ENCODE measurements around the genes TMEM268, TNFSF8 and TNC.

- PRO-cap: no peak
Observed at GRCh38 chr9:114176368-114177103, 21.2 kb downstream of the COL27A1 start.

DNA sequence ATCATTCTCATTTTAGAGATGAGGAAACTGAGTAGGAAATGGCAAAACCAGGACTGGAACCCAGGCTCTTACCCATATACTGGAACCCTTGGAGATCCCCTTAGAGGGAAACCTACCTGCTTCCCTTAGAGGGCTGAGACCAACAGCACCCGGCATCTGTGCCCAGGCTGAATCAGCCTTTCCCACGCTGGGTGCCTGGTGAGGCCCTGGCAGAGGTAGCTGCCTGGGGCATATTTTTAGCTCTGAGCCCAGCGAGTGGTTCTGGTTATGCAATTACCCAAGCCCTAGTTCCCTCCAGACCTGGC lies 23.6 kb downstream of the COL27A1 start:
- PRO-cap: no peak

GRCh38 chr9:114209285-114209814 lies 54.0 kb downstream of the COL27A1 start:
- PRO-cap: no peak

DNA sequence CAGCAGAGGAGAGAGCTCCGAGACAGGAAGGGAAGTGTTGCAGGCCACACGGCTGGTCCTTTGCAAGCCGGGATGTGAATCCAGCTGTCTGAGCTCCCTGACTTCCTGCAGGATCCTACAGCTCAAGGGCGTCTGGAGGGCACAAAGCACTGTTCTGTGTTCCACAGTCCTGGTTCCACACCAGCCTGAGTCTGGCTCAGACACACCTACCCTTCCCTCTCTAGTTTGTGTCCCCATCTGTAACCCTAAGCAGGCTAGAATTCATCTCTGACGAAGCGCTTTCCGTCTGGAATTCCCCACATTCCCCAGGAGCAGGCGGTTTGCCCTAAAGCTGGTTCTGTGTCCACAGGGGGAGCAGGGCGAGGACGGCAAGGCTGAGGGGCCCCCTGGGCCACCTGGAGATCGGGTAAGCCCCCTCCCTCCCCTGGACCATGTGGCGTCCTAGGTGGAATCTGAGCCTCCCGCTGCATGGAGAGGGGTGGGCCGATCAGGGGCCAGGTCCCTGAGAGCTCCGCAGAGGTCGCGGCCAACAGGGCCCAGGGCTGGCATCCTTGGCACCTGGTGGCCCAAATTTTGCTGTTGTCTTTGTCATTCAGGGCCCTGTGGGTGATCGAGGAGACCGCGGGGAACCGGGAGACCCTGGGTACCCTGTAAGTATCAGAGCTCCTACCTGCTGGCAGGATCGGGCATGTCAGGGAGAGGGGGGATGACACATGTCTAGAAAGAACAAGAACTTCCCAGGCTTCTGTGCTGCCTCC lies 34.6 kb upstream of the ORM1 start:
- PRO-cap: no peak

DNA sequence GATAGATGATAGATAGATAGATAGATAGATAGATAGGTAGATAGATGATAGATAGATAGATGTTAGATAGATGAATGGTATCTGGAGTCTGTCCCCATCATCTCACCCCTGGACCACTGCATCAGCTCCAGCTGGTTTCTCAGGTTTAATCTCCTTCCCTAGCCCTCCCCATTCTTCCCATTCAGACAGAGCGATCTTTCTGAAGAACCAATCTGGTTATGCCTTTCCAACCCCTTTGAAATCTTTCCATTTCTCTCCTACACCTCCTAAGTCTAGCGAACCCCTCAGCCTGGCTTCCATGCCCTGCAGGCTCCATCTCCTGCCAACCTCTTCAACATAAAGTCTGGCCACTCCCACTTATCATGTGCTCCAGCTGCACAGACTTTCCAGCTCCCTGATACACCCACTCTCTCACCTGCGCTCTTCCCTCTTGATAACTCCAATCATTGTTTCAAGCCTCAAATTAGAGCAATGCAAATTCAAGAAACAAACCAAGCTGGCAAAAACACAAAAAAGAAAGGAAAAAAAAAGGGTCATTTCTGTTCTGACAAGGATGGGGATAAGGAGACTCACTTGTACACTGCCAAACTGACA lies 3.8 kb upstream of the ORM1 start:
- PRO-cap: no peak

DNA sequence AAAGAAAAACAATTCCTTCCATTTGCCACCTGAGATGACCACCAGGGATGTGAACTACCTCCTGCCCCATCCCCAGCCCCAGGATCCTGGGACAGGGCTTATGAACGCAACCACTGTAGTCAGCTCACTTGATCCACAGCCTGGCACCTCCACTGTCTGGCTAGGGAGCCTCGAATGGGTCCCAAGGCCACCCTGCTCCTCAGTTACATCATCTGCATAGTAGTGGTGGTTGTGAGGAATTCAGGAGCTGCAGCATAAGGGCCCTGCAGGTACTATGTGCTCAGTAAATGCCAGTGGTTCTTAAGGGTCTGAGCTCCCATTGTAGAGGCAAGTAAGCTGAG lies 2.8 kb downstream of the ORM2 start:
- PRO-cap: no peak

GRCh38 chr9:114361588-114362084 lies 26.1 kb downstream of the AKNA start:
- PRO-cap: no peak

GRCh38 chr9:114386228-114386996 lies 1.4 kb downstream of the AKNA start:
- PRO-cap: no peak

DNA sequence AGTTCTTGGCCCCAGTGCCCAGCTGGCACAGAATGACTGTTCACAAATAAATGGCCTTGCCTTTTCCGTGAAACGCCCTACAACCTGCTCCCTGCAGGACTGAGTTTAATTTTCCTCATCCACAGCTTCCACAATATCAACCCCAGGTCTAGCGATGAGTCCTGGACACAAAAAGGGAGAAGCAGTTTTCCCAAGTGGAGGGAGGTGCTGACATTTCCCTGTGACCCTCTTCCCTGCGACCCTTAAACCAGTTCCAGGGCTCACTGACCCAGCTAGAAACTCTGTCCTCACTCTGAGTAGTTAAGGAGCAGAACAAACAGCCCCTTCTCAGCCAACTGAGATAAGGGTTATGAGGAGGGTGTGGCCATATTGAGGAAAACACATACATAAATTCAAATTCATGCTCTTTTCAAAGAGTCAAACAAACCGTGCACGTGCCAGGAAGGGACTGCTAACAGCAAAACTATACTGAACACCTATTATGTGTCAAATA lies 4.8 kb upstream of the AKNA start:
- PRO-cap: no peak

GRCh38 chr9:114611056-114612035 lies at the start of gene TMEM268:
Gene TMEM268 (plus strand): TSS chr9:114611291.
- PRO-cap: bidirectional peak, plus-strand start at chr9:114611355, minus-strand start at chr9:114611363; bidirectional peak, plus-strand start at chr9:114611904, minus-strand start at chr9:114611863

DNA sequence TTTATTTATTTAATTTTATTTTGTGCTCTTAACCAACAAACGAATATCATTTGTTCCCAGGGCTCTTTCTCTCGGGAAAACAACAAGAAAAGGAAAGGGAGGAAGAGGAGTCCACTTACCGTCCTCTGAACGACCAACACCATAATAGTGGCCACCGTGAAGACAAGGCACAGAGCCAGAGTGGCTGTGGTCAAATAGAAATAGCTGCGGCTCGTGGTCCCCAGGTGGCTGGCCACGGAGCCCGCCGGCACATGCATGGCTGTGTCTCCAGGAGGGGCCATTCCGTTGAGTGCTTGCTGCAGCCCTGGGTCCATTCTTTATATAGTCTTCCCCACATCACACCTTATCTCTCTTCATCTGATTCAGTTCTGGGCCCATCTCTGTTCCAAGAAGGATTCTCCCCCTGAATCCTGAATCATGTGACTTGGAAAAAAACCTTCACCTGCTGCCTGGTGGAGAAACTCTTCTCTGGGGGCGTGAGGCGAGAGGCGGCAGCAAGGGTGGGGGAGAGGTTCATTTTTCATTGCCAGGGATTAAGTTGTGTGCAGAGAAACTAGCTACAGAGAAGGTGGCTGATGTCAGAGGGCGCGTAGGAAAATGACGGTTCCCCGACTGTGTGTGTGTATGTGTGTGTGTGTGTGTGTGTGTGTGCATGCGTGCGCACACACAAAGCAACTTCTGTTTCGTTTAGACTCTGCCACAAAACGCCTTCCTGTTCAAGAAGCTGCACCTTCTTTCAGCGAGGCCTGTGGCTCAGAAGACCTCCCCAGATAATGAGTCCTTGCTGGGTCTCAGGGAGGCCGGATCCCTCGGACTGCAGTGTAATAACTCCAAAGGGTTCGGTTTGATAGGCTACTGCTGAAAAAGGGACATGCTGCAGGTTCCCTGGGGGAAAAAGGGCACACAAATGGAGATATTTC lies at the start of gene TNFSF8:
Gene TNFSF8 (minus strand): TSS at position 602 of the 920 bp plus-strand sequence.
- PRO-cap: no peak

DNA sequence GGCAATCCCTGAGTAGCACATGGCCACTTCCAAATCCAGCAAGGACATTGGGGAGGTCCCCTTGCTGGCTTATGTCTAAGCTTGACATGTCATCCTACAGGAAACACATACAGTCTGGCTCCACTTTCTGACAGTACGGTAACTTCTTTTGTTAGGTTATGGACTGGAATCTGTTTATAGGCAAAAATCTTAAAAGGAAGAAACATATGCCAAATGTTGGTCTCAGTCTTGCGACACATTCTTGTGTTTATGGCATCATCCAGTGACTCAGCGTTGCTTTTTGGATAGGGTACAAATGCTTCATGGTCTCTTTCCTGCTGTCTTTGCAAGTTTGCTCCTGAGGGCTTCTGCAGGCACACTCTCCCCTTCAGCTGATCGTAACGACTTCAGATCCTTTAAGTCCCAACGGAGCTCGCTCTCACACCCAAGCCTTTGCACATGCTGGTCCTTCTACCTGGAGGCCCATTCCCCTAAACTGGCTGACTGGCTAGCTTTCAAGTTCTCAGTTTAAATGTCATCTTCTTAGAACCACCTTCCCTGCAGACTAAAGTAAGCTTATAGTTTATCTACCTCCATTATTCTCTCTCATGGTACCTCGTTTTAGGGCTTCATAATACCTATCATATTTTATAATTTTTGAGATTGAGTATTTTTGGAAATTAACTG lies 23.6 kb upstream of the TNFSF8 start:
- PRO-cap: no peak

GRCh38 chr9:115117859-115118891 lies at the start of gene TNC:
Gene TNC (minus strand): TSS chr9:115118157.
- PRO-cap: unidirectional peak, minus-strand start at chr9:115118153

DNA sequence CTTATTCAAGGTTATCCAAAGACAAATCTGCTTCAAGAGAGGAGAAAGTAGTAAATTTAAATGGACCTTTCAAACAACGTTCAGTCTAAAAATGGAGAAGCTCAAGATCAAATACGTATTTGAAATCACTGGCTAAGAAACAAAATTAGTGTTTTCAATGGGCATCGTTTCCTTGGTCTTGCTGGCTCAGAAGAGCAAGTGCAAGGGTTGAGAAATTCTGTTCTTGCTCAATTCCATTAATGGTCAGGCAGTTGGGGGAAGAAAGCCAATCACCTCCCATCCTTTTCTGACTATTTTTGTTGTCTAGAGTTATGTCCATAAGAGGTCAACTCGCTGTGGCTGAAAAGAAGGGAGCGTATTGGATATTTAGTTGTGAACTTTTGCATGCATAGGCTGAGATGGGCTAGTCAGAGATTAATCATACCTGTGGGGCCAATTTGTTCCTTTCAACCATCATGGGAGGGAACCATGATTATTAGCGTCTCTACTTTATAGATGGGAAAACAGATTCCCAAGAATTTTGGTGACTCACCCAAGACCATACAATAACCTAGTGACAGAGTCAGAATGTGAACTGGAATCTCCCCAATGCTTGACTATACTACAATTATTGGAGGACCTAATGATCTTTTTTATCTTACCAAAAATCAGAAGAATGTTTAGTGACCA lies 276.3 kb upstream of the TNC start:
- PRO-cap: no peak

- PRO-cap: no peak
Observed at GRCh38 chr9:115466440-115467340, 348.7 kb upstream of the TNC start.

DNA sequence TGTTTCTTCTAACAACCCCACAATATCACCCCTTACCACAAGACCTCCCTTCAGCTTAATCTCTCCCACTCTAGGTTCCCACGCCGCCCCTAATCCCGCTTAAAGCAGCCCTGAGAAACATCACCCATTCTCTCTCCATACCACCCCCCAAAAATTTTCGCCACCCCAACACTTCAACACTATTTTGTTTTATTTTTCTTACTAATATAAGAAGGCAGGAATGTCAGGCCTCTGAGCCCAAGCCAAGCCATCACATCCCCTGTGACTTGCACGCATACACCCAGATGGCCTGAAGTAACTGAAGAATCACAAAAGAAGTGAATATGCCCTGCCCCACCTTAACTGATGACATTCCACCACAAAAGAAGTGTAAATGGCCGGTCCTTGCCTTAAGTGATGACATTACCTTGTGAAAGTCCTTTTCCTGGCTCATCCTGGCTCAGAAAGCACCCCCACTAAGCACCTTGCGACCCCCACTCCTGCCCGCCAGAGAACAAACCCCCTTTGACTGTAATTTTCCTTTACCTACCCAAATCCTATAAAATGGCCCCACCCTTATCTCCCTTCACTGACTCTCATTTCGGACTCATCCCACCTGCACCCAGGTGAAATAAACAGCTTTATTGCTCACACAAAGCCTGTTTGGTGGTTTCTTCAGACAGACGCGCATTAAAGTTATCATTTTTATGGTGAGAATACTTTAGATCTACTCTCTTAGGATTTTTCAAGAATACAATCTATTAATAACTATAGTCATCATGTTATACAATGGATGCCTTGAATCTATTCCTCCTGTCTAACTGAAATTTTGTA lies 360.5 kb upstream of the TNC start:
- PRO-cap: no peak

DNA sequence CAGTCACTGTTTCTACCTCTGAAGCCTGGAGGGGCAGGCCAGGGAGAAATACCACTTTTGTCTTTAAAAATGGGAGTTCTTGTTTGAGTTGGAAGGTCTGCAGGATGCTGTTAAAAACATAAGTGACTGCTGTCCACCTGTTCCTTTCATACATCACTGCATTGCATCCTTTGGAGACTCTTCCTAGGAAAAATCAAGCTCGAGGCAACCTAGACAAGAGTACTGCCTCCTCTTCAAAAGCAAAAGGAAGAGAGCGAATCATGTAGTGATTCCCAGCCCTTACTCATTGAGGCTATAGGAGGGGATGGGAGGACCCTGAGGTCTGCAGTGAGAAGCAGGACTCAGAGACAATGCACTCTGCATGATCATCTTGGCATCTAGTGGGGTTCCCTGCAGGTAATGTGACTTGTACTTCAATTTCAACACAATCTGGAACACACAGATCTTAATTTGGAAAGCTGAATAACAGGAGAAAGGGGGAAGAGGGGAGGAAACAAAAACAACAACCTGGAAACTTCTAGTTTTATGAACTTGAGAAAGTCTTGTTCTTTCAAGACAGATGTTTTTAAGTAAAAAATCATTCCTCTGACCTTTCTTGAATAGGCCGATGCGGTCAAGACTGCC lies 163.1 kb downstream of the PAPPA start:
- PRO-cap: no peak

DNA sequence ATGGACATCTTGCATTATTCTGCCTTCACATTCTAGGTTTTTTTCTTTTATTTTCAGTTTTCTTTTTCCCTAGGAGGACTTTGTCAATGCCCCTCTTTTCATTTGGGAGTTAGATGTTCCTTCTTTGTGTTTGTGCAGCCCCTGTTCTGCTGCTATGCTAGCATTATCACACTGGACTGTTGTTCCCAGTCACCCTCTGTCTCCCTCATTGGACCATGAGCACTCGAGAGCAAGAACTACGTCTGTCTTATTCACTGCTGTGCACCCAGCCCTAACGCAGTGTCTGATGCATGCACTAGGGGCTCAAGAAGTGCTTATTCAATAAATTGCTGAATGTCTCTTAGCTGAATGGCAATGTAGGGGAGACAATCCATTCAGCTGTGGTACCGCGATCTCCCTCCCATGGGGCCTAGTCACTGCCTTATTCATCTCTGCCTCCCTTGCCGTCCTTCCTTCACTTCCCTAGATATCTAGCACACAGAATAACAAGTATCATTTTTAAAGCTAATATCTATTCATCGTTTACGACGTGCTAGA lies 59.6 kb downstream of the TRIM32 start:
- PRO-cap: no peak

- PRO-cap: no peak
Observed at GRCh38 chr9:116837085-116837395, 149.9 kb downstream of the TRIM32 start.

DNA sequence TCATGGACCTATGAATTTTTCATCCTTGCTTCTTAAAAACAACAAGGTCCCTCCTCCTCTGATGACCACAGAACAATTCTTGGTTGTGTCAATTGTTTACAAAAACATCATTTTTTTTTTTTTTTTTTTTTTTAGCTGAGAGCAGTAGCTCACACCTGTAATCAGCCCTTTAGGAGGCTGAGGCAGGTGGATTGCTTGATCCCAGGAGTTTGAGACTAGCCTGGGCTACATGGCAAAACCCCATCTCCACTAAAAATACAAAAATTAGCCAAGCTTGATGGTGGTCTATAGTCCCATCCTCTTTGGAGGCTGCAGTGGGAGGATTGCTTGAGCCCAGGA lies 232.4 kb downstream of the TRIM32 start:
- PRO-cap: no peak